Mesenchymal stem cell of Wharton's jelly (primary cell): Measurements from ENCODE around the genes VPS41 and INHBA.

DNA sequence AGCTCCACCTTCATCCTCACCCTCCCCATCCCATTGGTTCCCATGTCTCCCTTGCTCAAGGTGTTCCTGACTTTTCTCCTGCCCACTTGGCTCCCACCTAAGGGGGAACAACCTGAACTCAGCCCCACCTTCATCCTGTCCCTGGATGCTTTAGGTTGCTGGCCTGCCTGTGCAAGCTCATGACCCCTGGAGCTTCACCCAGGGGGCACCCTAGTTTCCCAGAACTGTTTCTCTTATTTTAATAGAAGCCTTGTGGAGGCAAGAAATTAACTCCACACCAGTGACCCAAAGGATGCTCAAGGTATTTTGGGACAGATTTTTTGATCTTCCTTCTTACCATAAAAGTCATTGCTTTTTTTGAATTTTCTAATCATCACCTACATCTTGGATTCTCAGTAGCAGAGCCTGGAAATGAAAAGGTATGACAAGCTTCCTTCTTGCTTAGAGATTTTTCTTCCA is 313.9 kb upstream of the AOAH start:
- CAGE, long polyA plus RNA = no peak

DNA sequence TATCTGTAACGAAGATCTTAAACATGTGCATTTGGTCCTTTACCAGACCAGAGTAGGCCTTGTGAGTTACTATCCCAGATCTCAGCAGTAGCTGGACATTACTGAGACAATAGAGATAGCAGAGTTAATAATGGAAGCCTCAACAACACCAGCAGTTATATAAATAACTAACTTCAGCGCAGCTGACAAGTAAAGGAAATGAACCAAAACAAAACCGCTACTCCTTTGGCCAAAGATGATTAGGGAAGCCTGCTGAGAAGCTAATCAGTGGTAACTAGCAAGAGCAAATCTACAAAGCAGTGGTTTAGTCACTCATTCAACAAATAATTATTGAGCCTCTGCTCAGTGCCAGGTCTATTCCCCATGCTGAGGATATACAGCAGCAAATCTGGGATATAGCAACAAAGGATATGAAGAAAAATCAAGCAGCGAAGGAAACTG is 103.8 kb downstream of the ELMO1 start:
- CAGE, long polyA plus RNA = no peak

GRCh38 chr7:37425807-37426484 is 22.7 kb downstream of the ELMO1 start:
- CAGE, long polyA plus RNA = no peak

DNA sequence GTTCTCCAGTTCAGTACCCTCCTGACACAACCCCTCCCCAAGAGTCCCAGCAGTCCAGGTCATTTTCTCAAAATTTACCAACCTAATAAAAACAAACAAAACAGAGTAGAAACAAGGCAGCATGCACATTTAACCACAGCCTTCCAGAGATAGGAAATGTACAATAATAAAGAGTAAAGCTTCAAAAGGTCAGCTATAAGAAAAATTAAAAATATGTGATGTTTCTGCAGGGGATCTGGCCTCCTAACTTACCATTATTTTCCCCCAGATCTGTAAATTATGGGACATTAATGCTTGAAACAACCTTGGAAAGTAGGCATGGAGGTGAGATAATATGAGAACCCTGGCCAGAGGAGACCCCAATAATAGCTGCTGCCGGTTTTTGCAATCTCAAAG is 1.9 kb downstream of the ELMO1 start:
- CAGE, long polyA plus RNA = no peak

DNA sequence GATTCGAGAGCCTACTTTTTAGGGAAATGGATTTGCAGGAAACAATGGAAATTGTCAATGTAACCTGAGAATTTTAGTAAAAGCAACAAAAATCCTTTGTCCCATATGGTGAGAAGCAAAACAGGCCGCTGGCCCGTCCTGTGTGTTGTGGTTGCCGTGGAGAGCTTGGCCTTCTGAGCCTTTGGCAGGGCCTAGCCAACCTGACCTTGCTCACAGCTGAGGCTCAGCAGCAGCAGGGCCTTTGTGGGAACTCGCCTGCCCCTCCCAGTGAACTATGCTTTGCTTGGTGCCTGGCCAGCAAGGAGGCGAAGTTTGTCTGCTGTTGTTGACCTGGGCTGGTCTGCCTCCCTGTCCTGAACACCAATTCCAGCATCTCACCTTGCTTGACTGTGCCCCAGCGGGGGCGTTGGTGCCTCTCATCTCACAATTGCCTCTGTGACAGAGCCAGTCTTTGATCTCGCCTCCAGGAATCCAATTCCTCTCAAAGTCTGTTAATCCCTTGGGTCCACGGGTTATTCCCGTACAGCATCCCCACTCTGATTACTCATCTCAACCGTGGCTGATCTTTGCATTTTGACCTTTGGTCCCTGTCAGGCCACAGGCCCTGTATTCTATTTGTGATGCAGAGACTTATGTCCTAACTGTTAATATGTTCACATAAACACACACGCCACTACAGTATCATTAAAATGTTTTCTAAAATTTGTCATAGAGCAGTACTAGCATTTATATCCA is 22.6 kb downstream of the EPDR1 start:
- CAGE, long polyA plus RNA = no peak

- CAGE, long polyA plus RNA = no peak
Observed at GRCh38 chr7:38179653-38180184, 1.7 kb downstream of the STARD3NL start.

GRCh38 chr7:38217800-38218047 is 39.7 kb downstream of the STARD3NL start:
- CAGE, long polyA plus RNA = no peak

DNA sequence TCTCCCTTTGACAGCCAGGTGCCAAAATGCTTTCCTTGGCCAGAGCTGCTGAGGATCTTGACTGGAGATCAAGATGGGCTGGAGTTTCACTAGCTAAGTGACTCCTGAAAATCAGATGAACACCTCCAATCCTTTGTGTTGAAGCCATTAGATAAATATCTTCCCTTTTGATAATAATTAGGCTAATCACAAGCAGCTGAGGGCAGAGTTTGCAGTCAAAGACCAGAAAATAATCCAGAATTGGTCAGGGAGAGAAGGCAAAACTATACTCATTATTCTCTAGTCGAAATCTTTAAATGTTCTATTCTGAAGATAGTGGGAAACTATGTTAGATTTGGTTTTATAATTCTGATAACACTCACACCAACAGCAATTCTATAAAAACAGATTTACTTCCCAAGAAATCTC is 154.2 kb downstream of the AMPH start:
- CAGE, long polyA plus RNA = no peak

- CAGE, long polyA plus RNA = no peak
Observed at GRCh38 chr7:38636551-38637016, 5.4 kb upstream of the AMPH start.

DNA sequence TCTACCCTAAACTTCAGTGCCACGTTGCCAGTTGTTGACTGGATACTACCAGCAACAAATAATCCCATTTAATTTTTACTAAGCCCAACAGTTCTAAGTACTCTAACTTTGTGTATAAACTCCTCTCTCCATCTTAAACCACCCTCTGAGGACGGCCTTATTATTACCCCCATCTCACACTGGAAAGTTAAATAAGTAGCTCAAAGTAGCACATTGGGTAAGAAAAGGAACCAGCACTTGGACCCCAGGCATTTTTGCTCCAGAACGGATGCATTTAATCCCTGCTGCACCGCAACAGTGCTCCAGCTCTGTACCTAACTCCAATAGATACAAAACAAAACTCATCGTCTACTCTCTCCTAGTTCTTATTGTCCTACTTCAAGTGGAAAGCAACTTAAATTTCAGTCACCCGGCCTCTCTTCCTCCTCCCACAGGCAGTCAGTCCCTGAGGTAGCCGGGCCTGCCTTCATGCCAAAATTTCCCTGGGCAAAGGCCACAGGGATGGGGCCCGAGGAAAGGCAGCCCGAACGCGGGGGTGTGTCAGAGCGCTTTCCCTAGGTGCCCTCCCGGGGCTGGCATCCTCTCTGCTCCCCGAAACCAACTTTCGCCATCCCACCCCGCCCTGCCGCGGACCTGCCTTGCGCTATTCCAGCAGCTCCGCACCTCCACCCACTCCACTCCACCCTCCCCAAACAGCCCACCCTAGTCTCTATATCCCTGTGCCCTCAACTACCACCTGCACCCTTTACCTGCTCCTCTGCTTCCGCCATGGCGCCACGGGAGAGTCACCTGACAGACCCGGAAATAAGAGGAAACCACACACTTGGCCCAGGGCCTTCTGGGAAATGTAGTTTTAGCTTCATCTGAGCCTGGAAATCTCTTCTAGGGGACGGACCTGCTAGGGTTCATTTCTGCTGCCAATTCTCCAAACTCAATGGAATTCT is at the start of gene VPS41:
Gene VPS41, minus strand, starts transcription at position 787 of the 944 bp plus-strand sequence.
- CAGE, long polyA plus RNA = no peak

DNA sequence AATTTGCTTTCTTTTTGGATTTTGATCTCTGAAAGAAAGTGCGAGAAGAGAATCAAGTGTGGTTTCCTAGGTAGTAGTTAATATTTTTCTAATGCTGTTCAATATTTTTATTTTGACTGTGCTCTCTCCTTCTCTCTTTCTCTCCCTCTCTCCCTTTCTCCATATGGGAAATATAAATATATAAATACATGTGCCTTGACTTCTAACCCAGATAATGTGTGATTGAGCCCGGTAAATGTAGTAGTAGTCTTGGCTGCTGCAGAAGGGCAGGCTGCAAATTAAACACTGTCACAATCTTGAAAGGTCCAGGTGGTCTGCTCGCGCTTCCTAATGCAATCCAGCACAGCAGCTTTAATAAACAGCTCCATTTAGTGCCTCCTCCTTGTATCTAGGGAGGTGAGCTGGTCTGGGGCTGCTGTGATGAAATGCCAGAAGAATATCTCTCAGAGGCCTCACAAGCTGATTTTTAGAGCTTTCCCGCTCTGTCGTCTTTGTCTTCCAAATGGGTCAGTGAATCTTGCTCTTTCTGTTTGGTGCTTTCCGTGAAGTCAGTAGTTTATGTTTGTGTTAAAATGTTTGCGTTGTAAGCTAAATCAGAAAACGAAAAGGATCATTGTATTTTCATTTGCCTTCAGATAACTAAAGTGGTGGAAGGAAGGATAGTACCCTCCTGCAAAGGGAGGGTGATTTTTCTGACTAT is 790 bp downstream of the POU6F2 start:
- CAGE, long polyA plus RNA = no peak

DNA sequence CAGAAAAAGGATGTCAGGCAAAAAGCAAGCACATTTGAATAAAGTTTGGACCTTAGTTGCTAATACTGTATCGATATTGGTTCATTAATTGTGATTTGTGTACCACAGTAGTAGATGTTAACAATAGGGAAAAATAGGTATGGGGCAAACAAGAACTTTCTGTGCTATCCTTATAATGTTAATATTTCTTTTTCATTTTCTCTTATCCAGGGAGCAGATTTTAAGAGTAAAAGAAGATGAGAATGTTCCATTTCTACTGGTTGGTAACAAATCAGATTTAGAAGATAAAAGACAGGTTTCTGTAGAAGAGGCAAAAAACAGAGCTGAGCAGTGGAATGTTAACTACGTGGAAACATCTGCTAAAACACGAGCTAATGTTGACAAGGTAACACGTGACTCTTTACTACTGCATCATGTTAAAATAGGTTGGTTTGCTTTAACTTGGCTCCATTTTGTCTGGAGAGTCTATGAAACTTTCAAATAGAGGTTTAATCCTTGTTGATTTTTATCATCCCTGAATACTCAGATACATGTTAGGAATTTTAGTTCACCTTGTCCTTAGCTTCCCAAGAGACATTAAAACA is 73.2 kb downstream of the RALA start:
- CAGE, long polyA plus RNA = no peak

GRCh38 chr7:39948116-39948959 is 1.7 kb upstream of the CDK13 start:
- CAGE, long polyA plus RNA = no peak

- CAGE, long polyA plus RNA = no peak
Observed at GRCh38 chr7:40087963-40088312, 46.5 kb downstream of the MPLKIP start.

DNA sequence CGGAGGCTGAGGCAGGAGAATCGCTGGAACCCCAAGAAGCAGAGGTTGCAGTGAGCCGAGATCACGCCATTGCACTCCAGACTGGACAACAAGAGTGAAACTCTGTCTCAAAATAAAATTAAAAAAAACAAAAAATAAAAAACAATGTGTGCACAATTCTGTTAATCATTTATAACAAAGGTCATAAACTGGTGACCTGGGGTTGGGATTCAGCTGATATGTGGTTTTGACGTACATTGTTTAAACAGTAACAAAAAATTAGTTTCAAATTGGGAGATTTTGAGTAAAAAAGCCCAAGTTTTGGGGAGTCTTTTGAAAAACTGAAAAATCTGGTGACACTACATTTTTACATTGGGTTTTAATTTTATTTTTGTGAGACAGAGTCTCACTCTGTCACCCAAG is 11.8 kb downstream of the MPLKIP start:
- CAGE, long polyA plus RNA = no peak

GRCh38 chr7:41010917-41011324 is 692.0 kb downstream of the INHBA start:
- CAGE, long polyA plus RNA = no peak

DNA sequence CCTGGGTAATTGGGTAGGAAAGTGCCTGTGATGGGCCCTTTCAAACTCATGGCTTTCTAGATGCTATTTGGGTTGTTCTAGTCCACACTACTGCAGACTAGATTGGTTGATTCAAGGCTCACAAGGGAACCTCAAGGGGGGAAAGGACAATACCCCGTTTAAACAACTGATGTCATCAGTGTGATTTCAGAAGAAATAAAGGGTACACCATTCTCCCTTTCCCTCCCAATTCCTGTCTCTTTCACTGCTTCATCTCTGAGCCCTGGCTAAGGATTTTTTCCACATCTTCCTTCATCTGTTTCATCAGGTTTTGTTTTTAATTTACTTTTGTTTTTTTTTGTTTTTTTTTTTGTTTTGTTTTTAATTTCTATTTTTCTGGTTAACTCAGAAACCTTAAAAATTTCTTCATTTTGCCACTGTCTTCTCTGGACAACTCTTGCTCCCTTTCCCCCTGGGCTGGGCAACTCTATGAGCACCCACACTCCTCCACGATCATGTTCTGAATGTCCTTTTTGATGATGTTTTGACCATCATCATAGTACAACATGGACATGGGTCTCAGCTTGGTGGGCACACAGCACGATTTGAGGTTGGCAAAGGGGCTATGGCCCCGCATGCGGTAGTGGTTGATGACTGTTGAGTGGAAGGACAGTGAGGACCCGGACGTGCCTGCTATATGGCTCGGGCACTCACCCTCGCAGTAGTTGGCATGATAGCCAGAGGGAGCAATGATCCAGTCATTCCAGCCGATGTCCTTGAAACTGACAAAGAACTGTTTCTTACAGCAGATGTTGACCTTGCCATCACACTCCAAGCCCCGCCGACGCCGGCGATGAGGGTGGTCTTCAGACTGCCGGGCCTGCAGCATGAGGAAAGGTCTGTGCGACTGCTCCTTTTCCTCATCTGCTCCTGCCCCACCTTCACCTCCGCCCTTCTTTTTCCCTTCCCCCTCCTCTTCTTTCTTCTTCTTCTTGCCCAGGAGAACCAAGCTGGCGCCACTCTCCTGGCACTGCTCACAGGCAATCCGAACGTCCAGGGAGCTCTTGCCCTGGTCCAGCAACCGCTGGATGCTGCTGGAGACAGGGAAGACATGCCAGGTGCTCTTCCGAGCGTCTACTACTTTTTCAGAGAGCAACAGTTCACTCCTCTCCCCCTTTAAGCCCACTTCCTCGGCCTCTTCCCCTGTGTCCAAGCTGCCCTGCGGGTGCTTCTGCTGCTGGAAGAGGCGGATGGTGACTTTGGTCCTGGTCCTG is 13.3 kb downstream of the INHBA start:
- CAGE, long polyA plus RNA = no peak

DNA sequence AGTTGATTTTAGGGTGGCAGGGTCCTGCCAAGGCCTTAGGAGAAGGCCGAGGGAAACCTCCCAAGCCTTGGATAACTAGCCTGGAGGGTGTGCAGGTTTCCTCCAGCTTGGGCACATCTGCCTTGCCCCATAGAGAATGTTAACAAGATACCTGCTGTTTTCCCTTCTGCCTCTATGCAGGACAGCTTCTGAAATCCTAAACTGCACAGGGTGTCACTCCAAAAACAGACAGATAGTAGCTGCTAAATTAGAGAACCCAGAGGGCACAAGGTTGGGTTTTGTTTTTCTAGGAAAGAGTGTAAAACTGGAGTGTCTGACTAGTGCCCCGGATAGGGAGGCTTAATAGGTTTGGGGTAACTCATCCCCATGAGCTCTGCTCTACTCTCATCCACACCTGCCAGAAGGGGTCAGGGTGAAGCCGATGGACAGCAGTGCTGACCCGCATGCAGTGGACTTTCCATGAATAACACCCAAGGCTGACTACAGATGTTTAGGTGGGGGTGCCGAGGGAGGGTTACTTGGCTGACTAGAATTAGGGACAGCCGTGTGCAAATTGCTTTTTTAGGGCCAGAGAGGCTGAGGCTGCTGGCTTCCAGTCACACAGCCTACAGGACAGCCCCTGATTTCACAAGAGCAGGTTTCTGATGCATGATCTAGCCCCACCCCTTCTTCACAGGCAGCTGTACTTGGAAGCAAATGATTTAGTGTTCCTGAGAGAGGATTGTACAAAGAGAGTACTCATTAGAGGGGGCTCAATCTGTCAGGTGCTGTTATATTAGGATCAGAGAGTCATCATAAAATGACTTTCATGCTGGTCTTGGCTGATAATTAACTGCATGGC is 9.8 kb downstream of the INHBA start:
- CAGE, long polyA plus RNA = no peak

DNA sequence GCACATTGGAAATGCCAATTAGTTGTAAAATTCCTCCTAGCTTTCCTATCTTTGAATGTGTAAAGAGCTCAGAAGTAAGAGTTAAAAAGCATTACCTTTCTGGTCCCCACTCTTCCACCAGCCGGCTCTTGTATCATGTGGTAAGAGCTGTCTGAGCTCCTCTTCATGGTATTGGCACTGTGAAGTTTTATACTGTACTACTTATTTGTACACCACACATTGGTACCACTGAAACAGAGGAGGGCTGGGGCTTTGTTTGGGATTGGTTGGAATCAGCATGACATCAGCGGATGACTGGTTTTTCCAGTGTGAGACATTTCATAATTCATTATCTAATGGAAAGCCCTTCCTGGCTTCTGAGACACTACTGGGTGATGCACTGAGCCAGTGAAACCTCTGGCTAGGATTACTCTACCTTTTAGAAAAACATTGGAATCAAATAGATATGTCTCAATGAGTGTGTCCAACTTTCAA is at the start of gene INHBA:
Gene INHBA, minus strand, starts transcription at position 181 of the 474 bp plus-strand sequence.
- CAGE, long polyA plus RNA = no peak

DNA sequence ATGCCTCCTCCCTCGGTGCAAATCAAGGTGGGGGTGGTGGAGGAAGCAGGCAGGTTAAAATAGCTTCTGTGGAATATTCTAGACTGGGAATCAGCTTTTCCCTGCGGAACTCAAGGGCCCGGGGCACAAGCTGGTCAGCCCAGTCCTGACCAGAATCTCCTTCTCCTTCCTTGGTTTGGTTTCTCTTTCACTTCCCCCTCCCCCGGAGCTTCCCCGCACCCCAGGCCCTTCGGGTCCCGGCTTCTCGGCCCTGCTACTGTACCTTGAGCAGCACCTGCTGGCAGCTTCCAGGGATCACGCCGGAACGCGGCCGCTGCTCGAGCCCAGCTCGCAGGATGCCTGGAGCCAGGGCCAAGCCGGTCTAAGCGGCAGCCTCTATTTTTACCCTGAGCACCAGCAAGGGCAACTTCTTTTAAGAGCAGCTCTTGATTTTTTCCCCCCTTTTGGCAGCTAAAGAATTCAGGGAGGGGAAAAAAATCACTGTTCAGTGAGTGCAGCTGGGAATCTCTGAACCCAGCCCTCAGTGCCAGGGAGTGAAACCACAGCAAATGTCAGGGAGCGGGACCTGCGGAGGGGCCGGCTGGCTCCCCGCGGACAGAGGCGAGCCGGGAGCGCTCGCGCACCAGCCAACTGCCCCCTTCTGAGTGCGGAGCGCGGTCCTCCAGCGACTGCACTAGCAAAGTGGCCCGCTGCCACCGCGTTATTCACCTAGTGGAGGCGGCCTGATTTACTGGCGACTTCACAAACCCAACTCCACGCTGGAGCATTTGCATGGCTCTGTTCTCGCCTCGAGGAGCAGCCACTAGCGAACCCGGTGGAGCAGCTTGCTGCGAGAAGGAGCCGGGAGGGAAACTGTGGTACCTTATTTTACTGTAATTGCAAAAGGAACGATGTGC is 2.4 kb upstream of the INHBA start:
- CAGE, long polyA plus RNA = no peak